Glomerular endothelial cell (primary cell): Measurements from ENCODE around the genes CCDC125, MARVELD2 and GTF2H2C.

DNA sequence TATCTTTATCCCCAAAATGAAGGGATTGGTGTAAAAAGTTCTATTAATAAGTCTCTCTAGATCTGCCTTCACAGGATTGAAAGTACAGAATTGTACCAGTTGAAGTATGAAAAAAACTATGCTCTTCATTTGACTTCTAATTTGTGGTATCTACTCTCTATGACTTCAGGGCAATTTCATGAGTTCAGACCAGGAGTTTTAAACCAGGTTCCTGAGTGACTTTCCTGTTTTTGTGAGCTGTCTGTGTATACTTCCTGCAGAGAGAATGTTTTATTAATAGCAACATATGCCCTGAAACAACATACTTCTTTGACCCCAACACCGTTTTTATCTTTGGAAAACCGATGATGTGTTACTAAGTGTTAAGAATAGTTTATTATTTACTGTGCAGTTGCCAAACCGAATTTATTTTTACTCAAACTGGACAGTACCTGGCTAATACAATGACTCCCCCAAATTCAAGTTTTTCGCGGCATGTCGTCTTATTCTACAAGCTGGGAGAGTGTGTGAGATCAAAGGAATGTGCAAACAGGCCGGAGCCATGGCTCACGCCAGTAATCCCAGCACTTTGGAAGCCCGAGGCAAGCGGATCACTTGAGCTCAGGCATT lies 58.8 kb upstream of the ERBIN start:
- RAMPAGE, long total RNA, result no peak

- RAMPAGE, long total RNA, result no peak
Observed at GRCh38 chr5:65926938-65927537, 663 bp downstream of the ERBIN start.

DNA sequence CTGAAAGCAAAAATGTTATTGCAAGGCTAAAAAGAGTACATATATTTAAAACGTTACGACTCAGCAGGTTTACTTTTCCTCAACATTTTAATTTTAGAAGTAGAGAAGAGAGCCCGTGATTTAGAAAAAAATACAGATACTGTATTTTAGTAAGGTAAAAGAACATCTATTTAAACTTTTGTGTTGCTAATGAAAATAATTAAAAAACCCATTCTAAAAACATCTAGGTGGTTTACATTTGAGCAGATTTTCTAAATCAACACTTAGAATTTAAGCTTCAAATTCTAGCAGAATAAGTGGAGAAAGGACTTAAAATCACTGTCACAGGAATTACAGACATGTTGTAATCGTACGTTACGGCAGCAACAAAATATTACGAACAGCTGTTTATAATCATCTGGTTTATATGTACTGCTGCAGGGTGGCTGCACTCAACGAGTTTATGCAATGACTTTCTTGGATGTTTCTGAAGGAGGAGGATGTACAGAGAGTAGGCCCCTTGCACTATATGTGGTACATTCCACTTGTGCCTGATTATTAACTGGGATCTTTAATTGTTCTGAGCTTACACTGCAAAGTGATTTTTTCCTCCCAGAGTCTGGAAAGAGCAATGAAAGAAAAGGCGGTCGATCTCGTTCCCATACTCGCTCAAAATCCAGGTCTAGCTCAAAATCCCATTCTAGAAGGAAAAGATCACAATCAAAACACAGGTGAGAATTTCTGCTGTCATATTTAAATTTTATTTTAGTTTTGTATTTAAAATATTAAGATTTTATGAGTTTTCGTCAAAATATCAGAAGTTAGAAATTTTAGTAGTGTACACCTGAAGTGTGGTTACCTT lies 20.3 kb downstream of the SREK1 start:
- RAMPAGE, long total RNA, result no peak

DNA sequence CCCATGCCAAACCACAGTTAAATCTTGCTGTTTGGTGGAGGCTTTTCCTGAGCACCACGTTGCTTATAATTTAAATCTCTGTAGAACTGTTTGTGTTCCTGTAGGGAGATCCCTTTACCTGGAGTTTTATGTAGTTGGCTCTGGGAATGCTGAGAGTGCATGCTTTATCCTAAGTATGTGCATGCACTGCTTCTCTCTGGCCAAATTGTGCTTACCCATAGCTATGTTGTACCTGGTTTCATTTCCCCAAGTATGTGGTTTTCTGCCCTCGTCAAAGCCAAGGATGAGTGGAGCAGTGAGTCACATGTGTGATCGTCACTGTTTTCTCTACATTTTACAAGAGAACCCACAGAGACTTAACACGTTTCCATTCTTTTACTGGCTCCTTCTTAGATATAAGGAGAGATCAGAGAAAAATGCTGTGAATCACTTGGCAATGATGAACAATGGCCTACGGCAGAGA lies 42.0 kb upstream of the MAST4 start:
- RAMPAGE, long total RNA, result no peak

GRCh38 chr5:66596872-66597373 lies 730 bp downstream of the MAST4 start:
- RAMPAGE, long total RNA, result no peak

DNA sequence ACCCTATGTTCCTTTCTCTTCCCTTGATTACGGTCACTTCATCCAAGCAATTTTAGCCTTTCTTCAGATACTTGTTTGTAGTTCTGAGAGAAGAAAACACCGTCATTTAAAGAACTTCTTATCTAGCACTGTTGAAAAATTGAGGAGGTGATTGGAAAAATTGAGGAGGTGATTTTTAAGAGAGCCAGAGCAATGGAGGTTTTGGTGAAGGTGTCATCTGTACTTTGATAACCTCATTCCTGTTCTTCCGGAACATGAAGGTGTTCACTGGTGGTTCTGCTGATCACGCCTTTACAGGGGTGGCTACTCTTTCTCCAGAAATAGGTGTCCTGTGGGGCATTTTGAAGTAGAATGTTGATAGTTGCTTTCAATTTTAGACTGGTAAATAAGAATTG lies 94.4 kb downstream of the MAST4 start:
- RAMPAGE, long total RNA, result no peak

GRCh38 chr5:66810726-66811281 lies 214.6 kb downstream of the MAST4 start:
- RAMPAGE, long total RNA, result no peak

GRCh38 chr5:67037087-67037450 lies 159.5 kb downstream of the CD180 start:
- RAMPAGE, long total RNA, result no peak

- RAMPAGE, long total RNA, result no peak
Observed at GRCh38 chr5:67206776-67207563, 10.4 kb upstream of the CD180 start.

DNA sequence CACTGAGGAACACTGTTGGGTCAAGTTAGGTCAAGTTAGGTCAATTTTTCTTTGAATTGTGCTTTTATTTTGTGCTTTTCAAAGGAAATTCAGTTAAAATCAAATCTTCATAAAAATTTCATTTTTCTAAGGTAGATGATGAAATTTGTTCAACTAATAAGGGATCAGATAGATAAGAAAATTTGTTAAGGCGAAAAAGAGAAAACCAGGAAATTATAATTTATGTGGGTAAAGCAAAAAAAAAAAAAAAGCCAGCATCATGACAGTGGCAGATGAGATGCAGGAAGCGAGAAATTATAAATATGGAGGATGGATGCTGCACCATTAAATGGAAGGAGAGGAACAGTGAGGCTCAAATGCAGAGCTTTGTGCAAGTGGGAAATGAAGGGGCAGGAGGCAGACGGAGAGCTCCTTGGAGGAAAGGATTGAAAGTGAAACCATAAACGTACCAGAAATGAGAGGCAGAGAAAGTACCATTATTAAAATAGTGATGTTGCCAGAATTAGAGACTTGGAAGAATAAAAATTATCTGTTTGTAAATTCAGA lies 340.7 kb upstream of the CD180 start:
- RAMPAGE, long total RNA, result no peak

DNA sequence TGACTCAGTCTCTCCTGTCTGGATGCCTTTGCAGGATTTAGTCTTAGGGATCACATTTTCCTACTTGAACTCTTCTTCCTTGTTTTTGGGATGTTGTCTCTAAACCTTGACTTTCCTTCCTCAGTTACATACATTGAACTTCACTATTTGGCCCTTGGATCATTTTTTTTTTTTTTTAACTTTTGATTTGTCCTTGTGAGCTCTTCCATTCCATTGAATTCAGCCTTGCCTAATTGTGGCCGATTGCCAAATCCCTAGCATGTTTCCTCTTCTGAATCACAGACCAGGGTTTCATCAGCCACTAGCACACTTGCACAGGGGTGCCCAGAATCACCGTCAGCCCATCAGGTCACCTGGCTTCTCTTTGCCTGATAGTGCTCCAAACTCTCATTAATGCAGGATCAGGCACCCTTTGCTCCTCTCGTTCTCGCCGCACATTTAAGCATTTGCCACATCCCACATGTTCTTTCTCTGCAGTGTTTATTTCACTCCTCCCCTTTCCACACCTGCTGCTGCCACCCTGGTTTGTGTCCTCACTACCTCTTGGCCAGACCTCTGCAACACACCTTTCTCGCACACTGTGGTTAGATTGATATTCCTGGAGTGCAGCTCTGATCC lies 9.6 kb downstream of the PIK3R1 start:
- RAMPAGE, long total RNA, result no peak

GRCh38 chr5:68295743-68296349 lies 80.3 kb downstream of the PIK3R1 start:
- RAMPAGE, long total RNA, result no peak

GRCh38 chr5:68299813-68300523 lies 84.4 kb downstream of the PIK3R1 start:
- RAMPAGE, long total RNA, result no peak

- RAMPAGE, long total RNA, result no peak
Observed at GRCh38 chr5:68533272-68533860, 317.8 kb downstream of the PIK3R1 start.

DNA sequence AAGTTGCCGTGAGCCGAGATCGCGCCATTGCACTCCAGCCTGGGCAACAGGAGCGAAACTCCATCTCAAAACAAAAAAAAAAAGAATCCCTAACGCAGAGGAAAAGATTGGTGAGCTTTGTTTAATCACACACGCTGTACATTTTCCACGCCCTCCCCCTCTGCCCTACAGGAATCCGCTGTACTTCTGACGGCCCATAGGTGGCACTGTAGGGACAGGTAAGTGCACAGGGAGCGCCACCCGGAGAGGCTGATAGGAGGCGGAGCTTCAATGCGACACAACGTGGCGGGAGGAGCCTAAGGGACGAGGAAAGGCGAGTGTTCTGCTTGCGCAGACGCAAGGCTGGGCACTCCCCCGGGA lies 217 bp upstream of the SLC30A5 start:
- RAMPAGE, long total RNA, result no peak

GRCh38 chr5:69136045-69136631 lies 30.8 kb upstream of the CCNB1 start:
- RAMPAGE, long total RNA, result no peak

DNA sequence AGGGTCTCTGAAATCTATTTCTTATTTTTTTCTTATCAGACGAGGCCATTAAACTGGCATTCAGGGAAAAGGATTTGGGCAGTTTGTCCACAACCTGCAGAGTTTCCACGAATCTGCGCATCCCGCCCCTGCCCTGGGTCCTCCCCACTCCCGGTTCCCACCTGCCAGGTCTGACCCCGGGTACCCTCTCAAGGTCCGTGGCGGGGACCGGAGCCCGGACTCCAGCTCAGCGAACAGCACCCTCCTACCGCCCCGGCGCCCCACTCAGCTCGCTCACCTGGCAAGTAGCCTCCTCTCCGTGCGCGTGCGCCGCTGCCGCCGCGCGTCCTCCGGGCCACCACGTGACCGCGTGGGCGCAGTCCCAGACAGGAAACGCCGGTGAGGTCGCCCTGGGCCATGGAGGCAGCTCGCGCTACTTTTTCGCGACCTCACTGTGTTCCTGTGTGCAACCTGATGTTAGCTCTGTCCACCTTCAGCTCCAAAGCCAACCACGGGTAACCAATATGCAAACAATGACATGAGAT lies at the start of gene CCDC125:
Gene CCDC125, minus strand, starts transcription at position 314 of the 524 bp plus-strand sequence.
- RAMPAGE, long total RNA, result start-site peak on the minus strand centred at position 310 of the sequence, 25 bp wide, 105 and 66 reads in 2 replicates

DNA sequence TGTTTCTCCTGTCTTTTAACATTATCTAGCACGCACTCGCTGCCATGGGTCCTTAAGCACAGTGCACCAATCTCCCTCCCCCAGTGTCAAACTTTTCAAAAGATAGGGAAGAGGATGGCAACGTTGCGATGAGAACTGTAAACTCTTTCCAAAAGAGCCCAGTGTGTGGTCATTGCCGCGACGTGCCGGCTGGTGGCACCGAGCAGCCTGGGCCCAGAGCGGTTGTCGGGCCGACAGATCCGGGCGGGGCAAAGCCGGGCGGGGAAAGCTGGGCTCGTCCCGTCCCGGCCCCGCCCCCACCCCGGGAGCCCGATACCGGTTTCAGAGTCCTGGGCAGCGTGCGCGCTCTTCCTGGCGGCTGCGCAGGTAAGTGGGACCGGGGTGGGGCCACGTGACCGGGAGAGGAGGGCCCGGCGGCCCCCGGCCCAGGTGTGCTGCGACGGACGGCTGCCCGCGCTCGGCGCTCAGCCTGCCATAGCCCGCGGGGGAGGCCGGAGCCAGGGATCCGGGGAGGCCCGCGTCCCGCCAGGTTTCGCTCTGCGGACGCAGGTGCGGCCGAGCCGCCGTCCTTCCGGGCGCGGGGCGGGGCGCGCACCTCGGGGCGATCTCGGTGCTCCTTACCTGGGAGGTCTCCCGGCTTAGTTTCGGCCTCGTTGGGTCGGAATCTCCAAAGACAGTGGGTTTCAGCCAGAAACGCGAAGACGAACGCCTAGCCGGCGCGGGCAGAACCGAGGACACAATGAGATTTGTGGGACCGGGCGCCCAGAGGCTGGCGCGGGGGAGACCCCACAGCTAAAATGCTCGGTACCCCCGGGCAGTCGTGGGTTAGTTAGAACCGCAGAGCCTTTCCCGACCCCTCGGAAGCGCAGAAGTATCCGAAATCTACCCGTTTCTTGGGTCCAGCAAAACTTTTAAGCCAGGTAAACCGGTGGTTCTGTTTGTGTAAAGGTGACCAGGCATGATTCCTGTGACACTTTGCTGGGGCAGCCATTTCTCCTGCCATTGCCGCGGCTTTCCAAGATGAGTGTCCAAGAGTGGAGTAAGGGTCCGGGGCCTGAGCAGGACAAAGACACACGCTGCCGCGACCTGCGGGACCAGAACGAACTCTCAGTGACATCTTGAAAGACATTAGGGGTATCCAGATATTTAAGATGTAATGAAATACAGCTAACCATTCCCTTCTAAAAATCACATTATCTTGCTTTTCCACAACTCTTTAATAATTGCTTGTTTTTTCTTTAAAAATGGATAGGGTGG lies at the start of gene MARVELD2:
Gene MARVELD2, plus strand, starts transcription at position 312 of the 1,257 bp plus-strand sequence.
- RAMPAGE, long total RNA, result start-site peak on the plus strand centred at position 319 of the sequence, 53 bp wide, 8 and 17 reads in 2 replicates

GRCh38 chr5:69495574-69495880 lies 2.9 kb downstream of the OCLN start:
- RAMPAGE, long total RNA, result no peak

DNA sequence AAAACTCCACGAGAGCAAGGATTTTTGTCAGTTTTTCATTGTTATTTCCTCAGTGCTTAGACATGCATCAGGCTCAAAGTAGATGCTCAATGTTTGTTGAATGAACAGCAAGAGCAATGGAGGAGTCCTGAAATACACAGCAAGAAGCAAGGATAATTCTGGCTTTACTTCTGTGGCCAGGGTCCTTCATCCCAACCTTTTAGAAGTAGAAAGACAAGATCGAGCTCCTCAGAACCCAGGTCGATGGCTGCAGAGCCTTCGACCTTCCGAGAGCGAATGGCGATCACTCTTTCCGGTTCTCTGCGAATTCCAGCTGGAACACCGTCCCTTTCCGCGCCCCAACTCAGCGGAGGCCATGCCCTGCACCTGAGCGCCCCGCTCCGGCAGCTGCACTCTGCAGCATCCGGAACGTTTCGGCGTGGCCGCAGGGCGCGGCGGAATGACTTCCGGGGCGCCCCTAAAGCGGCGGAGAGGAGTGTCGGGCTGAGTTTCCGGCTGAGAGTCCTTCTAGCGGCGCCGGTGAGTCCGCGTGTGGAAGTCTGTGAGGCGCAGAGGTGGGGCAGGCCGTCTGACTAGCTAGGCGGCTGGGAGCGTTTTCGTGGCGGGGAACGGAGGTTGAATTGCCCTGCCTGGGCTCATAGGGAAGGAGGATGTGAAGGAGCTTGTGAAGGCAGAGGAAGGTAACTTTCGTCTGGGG lies at the start of gene GTF2H2C:
Gene GTF2H2C, plus strand, starts transcription at position 468 of the 697 bp plus-strand sequence.
- RAMPAGE, long total RNA, result start-site peak on the plus strand centred at position 506 of the sequence, 16 bp wide, 80 and 80 reads in 2 replicates